Measurements from ENCODE around the genes REN, NFASC and CNTN2.

- PRO-cap, result no peak
- RAMPAGE, long total RNA, 4 experiments, result no peak in any of the 4 experiments
Observed at GRCh38 chr1:204130787-204131760, 20.8 kb downstream of the ETNK2 start.

- PRO-cap, result no peak
- RAMPAGE, long total RNA, 4 experiments, result no peak in any of the 4 experiments
Observed at GRCh38 chr1:204166259-204166583, at the start of gene REN. TSS of gene REN (minus strand) at chr1:204166337.

GRCh38 chr1:204198082-204199146 is 2.1 kb upstream of the KISS1 start:
- PRO-cap, result no peak
- RAMPAGE, long total RNA, 4 experiments, result start-site peak on the minus strand in 1 of 4 experiments, at chr1:204198848-204198944 at its widest, 5 reads per replicate

DNA sequence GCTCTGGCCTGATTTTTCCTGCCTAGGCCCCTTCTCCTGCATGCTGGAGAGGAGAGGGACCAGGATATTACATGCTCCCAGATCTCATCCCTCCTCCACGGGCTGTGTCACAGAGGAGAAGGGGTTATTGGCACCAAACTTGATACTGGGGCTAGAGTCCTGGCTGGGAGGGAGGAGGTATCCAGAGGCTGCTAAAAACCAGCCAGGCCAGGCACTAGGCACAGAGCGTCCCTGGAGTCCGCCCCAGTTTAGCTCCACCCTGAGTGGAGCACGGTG is 42.6 kb upstream of the GOLT1A start:
- PRO-cap, result no peak
- RAMPAGE, long total RNA, 4 experiments, result no peak in any of the 4 experiments

DNA sequence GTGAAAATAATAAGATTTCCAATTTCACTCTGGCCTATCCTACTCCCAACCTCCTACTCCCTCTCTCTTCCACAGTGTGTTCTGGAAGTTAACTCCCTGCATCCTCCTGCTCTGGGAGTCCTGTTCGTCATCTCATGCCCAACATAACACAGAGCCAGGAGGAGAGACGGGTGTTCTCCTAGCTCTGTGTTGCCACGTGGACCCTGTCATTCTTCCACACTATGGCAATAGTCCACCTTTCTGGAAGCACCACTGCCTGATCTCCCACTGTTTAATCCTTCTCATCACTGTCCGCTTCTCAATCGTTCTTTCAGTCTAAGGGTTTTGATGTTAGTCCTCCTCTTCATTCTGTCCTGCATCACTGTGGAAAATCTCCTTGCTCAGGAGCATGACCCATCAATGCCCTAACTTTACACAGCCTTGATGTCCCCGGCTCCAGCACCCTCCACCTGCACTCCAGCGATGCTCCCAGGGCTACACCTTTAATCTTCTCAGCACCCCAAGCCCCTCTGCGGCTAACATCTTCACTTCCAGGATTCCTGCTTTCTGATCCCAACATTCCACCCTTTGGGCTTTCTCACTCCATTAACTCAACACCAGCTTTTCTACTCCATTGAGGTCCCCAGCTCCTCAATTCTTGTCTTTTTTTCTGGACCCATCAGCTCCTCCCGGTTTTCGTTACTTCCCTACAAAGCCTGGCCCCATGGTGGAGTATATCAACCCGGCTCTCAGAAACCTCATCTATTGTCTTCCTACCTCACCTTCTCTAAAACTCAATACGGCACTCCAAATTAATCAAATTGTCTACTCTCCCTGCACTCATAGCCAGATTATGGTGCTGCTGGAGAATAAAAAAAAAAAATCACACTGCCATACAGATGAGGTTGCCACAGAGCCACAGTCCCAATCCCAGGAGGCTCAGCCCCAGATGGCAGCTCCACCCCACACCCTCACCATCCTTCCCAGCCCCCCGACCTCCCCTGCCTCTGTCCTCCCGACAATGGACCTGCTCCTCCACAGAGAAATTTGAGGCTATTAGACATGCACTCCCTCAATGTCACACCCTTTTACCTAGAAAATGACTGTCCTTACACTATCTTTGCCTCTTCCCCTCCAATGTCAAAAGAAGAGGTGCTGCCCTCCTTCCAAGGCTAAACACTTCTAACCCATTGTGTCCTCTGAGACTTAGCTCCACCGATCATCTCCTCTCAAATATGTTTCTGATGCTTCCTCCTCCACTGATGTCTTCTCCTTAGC is 55.2 kb upstream of the GOLT1A start:
- PRO-cap, result no peak
- RAMPAGE, long total RNA, 4 experiments, result start-site peak on the minus strand in 1 of 4 experiments, centred at positions 201 to 652 of the sequence, 12 to 17 reads per replicate

- PRO-cap, result bidirectional peak, plus-strand start at chr1:204307449, minus-strand start at chr1:204307384; bidirectional peak, plus-strand start at chr1:204307781, minus-strand start at chr1:204307549
- RAMPAGE, long total RNA, 4 experiments, result start-site peak on the minus strand in 1 of 4 experiments, at chr1:204307382-204308119 at its widest, 6 to 17 reads per replicate
Observed at GRCh38 chr1:204307105-204308229, 52.3 kb downstream of the PLEKHA6 start.

- PRO-cap, result unidirectional peak, minus-strand start at chr1:204332694; bidirectional peak, plus-strand start at chr1:204333185, minus-strand start at chr1:204332929
- RAMPAGE, long total RNA, 4 experiments, result no peak in any of the 4 experiments
Observed at GRCh38 chr1:204332649-204333371, 26.9 kb downstream of the PLEKHA6 start.

DNA sequence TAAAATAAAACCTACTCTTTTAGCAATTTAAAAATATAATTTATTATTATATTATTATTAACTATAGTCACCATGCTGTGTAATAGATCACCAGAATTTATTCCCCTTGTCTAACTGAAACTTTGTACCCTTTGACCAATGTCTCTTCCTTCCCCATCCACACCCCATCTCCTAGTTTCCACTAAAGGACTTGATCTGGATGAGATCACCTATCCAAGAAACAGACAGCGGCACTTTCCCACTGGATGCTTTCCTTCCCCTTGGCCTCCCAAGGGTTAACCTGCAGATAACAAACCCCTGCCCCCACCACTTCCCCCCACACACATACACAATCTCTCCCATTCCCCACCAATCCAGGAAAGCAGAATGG is 24.8 kb downstream of the PLEKHA6 start:
- PRO-cap, result unidirectional peak, plus-strand start at position 212 of the sequence
- RAMPAGE, long total RNA, 4 experiments, result no peak in any of the 4 experiments

GRCh38 chr1:204377641-204378857 is 18.3 kb upstream of the PLEKHA6 start:
- PRO-cap, result bidirectional peak, plus-strand start at chr1:204377845, minus-strand start at chr1:204377825; bidirectional peak, plus-strand start at chr1:204378129, minus-strand start at chr1:204377978; bidirectional peak, plus-strand start at chr1:204378200, minus-strand start at chr1:204378188; bidirectional peak, plus-strand start at chr1:204378271, minus-strand start at chr1:204378316; bidirectional peak, plus-strand start at chr1:204378451, minus-strand start at chr1:204378382; unidirectional peak, minus-strand start at chr1:204378497
- RAMPAGE, long total RNA, 4 experiments, result start-site peak on the minus strand in 3 of 4 experiments, at chr1:204377925-204378182 at its widest, 32 to 140 reads per replicate

GRCh38 chr1:204409108-204409412 is 2.6 kb downstream of the PPP1R15B start:
- PRO-cap, result no peak
- RAMPAGE, long total RNA, 4 experiments, result no peak in any of the 4 experiments

DNA sequence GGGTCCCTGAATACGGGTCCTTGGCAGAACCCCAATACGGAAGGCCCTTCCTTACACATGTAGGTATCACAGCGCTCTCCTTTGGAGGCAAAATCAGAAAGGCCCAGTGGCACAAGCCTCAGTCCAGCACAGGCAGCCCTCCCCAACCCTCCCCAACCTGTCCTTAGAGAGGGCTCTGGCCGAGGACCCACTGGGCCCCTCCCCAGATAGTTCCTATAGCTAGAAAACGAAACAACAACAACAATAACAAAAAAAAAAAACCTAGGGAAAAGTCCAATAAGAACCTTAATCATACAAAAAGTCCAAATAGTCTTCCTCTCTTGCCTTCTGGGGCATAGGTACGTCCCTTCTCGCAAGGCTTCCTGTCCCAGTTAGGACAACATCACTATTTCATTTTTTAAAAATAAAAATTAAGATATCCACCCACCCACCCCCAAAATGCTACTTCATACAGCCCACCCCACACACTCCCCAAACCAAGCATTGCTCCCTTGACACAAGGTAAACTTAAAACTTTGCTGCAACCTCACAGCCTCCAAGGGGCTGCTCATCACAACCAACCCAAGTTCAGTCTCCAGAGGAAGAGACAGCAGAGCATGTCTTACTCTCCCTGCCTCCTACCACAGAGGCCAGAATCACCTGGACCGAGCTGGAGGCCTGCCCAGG is 12.6 kb upstream of the PPP1R15B start:
- PRO-cap, result no peak
- RAMPAGE, long total RNA, 4 experiments, result no peak in any of the 4 experiments

DNA sequence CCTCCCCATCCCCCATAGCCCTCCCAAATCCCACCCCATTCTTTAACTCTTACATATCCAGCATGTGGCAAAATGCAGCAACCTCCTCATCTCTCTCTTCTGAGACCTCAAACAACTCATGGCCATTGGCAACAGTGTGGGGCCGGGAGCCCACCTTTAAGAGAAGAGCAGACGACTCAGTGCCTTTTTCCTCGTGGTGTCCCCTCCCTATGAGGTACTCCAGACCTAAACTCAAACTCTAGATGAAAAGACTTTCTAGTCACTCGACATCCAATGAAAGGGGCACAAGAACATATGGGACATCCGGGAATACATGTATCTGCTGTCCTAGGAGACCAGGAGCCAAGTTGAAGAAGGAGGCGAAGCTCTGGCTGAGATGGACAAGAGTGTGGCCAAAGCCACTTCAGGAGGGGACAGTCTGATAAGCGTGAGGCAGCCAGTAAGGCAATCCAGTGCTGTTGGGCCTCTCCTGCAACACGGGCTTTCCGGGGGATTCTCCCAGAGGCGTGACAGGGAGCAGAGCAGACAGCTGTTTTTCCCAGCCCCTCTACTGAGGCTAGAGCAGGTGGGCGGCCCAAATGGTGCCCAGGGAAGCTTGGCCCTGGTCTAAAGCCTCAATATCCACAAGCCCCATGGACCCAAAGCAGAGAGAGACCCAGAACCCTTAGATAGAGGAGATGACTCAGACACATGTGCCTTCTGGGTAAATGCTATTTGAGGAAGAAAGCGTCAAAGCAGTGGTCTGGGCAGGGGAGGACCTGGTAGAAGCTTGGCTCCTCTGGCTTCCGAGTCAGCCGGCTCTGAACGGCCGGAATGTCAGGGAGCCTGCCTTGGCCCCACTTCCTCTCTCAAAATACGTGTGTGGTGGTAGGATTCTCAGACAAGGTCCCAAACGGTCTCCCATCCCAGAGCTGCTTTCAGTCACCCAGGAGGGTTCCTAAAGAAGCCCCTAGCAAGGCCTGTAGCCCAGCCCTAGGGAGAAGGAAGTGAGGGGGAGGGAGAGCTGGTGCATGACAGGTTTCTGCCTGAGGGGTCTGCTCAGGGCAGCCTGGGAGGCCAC is 29.1 kb downstream of the PIK3C2B start:
- PRO-cap, result no peak
- RAMPAGE, long total RNA, 4 experiments, result no peak in any of the 4 experiments

- PRO-cap, result no peak
- RAMPAGE, long total RNA, 4 experiments, result start-site peak on the minus strand in 2 of 4 experiments, at chr1:204485692-204485894 at its widest, 7 reads per replicate
Observed at GRCh38 chr1:204485590-204486005, 9.0 kb downstream of the PIK3C2B start.

DNA sequence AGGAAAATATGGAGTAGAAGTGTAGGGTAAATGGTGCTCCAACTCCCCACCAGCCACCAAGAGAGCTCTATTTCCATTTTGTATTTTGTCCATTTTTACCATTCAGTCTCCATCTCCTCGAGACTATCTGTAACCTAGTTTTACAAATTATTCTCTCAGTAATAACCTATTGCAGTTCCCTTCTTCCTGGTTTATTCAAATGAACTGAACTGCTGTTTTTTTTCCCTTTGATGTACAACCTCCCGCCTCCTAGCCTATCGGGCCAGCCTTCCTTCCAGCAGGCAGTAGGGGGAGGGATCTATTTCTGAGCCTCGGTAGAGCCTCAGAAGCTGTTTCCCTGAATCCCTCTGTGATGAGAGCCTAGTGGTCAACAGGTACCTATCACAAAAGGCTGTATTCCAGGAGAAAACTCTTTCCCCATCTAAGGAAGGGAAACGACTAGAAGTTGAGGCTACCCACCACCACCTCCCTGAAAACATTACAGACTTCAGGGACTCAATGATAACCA is 50.0 kb downstream of the MDM4 start:
- PRO-cap, result no peak
- RAMPAGE, long total RNA, 4 experiments, result no peak in any of the 4 experiments

GRCh38 chr1:204711971-204712900 is 26.7 kb upstream of the LRRN2 start:
- PRO-cap, result bidirectional peak, plus-strand start at chr1:204712387, minus-strand start at chr1:204712288; bidirectional peak, plus-strand start at chr1:204712637, minus-strand start at chr1:204712537
- RAMPAGE, long total RNA, 4 experiments, result no peak in any of the 4 experiments

DNA sequence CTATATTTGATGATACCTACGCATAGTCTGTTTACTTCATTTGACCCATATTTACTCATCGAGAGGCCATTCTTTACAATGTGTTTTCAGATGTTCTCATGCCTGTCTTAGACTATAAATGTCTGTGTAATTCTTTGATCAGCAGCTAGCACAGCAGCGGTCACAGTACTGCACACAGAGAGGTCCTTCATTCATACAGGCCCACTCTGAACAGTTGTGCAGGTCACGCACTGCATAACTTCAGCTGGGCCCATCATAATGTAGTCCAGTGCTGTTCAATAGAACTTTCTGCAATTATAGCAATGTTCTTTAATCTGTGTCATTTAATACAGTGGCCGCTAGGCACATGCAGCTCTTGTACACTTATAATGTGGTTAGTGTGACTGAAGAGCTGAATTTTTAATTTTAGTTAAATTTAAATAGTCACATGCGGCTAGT is 6.6 kb upstream of the NFASC start:
- PRO-cap, result no peak
- RAMPAGE, long total RNA, 4 experiments, result no peak in any of the 4 experiments

DNA sequence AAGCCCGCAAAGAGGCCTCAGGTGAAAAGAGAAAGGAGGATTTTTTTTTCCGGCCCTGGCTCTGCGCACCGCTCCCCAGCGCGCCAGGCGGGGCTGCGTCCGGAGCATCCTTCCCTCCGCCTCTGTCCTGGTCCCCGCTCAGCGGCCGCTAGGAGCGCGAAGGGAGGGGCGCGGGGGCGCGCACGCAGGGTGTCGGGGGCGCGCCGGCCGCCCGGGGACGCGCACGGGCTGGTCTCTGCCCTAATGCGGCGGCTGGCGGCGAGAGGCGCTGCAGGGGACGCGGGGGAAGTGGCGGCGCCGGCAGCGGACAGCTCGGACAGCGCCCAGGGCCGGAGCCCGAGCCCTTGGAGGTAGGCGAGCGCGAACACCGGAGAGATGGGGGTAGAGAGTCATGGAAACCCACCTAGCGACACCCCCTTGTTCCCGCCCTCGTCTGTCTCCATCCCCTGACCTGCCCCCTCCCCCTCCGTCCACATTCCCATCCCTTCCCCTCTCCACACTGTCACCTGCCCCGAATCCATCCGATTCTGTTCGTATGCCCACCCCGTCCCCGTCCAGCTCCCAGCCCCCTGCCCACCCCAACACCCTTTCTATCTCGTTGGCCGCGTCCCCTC is at the start of gene NFASC:
Gene NFASC, plus strand, starts transcription at position 220 of the 614 bp plus-strand sequence.
- PRO-cap, result bidirectional peak, plus-strand start at position 273 of the sequence, minus-strand start at position 124 of the sequence
- RAMPAGE, long total RNA, 4 experiments, result start-site peak on the plus strand in 3 of 4 experiments, centred at positions 245 to 263 of the sequence, 21 to 30 reads per replicate

DNA sequence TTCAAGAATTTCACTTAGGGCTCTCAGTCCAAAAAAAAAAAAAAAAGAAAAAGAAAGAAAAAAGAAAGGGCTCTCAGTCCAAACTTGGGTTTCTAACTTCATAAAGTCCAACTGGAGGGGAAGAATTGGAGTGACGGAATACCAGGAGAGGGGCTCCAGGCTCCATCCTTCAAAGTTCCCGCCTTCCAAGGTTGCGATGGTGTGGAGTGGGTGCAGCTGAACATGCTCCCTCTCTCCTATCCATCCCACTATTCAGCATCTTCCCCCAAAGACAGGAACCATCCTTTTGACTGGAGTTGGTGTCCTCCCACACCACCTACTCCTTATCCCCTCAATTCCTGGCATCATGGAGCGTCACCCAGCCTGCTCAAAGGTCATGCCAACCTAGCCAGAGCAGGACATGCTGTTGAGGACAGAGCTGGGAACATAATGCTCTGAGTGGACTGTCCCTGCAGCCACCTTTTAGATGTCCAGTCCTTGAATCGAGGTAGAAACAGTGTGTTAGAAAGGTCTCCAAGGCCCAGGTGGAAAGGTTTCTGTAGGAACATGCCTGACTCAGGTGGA is 52.4 kb upstream of the CNTN2 start:
- PRO-cap, result no peak
- RAMPAGE, long total RNA, 4 experiments, result no peak in any of the 4 experiments

DNA sequence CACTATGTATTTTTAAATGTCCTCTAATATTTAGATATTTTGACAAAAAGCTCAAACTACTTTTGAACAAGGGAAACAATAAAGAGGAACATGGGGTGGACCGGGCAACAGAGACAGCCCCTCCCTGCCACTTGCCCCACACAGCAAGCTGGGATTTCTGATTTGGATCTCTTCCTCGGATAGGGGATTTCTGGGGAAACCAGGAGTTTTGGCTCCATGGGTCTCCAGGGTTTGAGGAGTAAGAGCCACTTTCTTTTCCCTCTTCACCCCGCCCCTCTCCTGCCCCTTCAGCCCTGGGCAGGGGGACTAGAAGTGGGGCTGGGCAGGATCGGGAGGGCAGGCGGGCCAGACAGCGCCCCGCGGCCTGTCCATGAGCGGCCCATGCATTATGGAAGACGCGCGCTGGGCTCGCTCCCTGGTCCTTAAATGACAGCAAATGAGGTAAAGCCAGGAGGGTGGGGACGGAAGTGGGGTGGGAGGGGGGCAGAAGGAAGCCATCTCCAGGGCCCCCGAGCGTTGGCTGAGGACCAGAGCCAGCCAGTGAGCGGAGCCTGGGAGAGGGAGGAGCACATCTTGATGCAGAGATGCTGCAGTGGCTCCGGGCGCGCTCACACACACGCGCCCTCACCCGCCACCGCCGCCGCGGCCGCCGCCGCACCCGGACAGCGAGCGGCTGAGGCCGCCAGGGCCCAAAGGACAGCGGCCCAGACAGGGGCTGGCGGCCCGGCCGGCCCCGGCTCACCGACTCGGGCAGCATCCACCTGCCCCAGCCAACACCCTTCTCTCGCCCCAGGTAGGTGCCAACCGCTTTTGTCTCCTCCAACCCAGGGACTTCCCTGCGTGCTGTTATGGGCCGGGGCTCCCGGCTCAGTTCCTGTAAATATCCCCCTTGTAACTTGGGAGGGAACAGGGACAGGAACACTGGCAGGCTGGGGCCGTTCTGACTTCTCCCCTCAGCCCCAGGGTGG is at the start of gene CNTN2:
Gene CNTN2, plus strand, starts transcription at position 611 of the 968 bp plus-strand sequence.
- PRO-cap, result no peak
- RAMPAGE, long total RNA, 4 experiments, result no peak in any of the 4 experiments

- PRO-cap, result no peak
- RAMPAGE, long total RNA, 4 experiments, result no peak in any of the 4 experiments
Observed at GRCh38 chr1:205072736-205073033, 11.6 kb downstream of the TMEM81 start.

All from transverse colon (tissue), 4 donors.